Epithelial cell of esophagus (primary cell): ENCODE measurements around a stretch of chr14.

GRCh38 chr14:98187361-98187560, 1084.7 kb downstream of the BCL11B start:
- RRBS = no CpG with 5 or more reads among the region's 1 CpG

DNA sequence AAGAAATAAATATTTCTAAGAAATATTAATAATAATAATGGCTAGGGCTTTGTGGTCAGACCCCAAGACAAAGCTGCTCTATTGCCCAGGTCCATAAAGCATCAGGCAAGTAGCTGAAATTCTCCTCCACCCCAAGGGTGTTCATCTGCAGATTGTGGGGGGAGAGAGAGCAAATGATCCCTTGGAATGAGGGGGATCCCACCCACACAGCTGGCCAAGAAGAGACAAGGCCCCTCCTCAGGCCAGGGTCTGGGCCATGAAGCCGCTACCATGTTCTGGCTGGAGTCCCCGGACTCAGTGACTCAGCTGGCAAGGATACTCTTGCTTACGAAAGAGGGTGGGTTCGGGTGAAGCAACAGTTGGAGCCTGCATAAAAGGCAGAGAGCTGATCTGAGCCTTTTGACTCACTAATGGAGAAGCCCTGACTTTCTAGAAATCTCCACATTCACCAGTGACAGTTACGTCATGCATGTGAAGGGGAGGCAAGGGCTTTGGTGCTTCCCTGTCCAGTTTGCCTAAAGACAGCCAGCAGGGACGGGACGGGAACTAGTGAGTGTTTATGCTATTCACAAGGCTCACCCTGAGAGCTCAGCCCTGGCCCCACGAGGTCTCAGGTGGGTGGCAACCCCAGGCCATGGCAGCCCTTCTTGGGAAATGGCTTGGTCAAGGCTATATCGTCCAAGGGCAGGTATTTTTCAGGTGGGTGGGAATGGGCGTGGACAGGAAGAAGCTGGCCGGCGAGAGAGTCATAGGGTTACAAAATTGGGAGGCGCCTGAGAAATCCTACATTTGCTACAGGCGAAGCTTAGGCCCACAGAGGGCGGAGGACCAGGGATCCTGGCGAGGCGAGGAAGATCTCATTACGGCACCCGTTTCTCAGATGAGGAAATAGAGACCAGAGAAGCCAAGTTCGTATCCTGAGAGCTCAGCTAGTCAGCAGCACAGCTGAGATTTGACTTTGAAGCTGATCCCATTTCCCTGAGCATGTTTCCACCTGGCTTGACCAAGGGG, 314.7 kb downstream of the BCL11B start:
- RRBS = no CpG with 5 or more reads among the region's 20 CpGs

DNA sequence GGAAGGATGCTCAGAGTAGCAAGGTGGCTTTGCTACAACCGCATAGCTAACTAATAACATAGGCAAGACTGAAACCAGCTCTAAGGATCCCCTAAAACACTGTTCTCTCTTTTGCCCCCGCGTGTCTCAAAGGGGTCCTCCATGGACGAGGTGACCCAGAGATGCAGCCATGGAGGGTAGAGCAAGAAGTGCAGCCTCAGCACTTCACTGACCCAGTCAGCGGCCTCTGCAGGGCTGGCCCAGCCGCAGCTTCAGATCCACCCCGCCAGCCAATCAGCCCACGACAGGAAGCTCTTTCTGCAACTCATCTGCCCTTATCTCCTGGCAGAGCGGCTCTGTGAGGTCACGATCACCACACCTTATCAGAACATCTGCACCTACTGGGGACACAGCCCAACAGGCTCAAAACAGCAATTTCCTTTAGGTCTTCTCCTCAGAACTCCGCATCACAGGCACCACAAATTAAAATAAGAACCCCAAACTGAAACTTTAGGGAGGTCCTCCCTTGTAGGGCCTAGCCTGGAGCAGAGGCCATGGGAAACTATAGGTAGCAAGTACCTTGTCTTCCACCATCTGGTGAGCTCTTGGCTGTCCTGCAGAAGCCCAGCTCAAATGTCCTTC, 287.3 kb downstream of the BCL11B start:
- RRBS = no CpG with 5 or more reads among the region's 11 CpGs

DNA sequence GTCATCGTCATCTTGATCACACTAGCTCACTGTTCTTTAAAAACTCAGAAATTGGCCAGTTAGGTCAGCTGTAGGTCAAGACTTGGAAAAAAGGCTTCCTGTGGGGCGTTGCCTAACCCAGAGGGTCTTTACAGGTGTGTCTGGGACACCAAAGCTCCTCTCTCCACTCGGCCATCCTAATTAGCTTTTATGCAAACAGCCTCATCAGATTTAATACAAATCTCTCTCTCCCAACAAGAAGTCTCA, 239.4 kb downstream of the BCL11B start:
- RRBS = no CpG with 5 or more reads among the region's 3 CpGs

DNA sequence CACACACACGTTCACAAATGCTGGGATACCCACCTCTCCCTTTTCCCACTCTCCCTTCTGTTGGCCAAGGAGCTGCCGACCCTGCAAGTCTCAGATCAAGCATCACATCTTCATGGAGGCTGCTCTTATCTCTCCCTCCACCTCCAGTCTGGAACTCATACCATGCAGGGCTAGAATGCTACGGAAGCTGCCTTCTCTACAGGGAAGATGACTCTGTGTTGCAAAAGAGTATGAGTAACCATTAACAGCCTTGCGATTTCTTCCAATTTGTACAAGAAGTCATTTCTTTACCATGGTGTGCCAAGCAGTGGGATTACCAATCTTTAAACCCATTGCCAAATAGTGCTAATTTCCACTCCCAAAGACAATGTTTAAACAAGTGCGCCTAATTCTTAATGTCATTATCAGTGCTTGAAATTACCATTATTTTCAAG, 196.0 kb downstream of the BCL11B start:
- RRBS = no CpG with 5 or more reads among the region's 5 CpGs

DNA sequence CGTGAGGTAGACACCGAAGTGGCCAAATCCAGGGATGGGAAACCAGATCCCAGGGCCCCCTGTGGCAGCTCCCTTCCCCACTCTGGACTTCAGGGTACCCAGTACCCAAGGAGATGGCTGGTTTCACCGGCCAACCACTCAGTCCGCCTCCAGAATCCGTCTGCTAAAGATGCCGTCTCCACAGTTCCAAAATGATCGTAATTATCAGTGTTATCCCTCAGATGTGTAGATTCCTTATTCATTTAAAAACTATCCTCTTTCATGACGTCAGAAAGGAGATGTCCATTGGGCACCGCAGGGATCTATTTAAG, 90.3 kb downstream of the BCL11B start:
- RRBS = no CpG with 5 or more reads among the region's 9 CpGs

DNA sequence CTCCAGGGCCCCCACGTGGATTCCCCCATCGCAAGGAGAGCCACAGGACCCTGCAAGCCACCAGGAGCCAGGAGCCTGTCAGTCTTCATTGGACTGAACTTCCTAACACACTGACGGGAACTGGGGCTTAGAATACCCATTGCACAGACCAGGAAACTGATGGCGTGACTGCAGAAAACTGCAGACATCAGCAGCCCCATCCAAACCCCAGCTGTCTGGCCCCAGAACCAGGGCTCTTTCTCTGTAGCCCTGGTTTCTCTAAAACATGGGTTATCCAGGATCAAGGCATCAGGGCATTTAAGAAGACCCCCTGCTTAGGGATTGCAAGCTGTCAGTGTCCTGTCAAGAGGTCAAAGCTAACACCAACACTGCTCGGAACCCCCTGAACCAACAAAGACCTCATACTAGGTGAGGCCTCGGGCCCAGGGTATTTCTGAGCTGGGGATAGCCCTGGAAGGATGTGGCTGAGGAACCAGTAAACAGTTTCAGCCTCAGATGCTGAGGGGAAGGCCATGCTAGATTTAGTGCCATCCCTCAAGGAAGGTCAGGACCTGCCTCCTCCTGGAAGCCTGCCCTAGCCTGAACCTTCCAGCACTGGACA, 39.3 kb downstream of the BCL11B start:
- RRBS = no CpG with 5 or more reads among the region's 6 CpGs

DNA sequence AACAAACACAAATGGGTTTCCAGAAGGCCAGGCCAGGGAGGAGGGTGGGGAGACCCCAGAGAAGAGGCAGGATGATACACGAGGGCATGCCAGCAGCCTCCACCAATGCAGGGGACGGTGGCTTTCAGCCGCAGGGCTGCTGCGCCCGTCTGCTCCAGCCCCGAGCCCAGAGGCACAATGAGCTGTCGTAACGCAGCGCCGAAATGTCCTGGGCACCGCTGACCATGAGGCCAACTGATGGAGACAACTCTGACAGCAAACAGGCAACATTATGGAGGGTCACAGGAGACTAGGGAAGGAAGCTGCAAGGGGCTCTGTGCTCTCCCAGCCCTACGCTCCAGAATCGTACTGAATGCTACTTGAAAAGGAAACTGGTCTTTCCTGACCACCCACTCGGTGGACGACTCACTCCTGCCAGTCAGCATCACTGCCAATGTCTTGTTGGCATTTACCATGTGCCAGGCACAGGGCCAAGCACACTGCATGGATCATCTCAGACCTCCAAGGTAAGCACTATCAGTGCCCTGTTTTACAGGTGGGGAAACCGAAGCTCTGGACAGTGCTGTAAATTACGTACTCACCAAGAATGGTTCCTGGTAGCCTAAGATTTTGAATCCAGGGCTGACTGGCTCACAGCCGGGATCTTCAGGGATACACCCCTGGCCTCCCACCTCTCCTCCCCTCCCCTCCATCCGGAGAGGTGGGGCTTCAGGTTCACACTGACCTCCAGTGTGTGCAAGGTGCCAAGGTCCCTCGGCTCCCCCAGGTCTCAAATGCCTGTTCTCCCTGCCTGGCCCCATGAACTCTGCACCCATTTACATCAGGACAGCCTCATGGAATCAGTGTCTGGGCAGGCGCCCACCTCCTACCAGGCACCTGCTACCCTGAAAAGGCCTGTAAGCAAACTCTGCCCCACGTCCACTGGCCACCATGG, 37.9 kb downstream of the CCDC85C start:
- RRBS = 26% methylated on average over 2 of the region's 22 CpGs

- RRBS = no CpG with 5 or more reads among the region's 12 CpGs
These were observed 32.5 kb downstream of the CCDC85C start for GRCh38 chr14:99571370-99572076.

DNA sequence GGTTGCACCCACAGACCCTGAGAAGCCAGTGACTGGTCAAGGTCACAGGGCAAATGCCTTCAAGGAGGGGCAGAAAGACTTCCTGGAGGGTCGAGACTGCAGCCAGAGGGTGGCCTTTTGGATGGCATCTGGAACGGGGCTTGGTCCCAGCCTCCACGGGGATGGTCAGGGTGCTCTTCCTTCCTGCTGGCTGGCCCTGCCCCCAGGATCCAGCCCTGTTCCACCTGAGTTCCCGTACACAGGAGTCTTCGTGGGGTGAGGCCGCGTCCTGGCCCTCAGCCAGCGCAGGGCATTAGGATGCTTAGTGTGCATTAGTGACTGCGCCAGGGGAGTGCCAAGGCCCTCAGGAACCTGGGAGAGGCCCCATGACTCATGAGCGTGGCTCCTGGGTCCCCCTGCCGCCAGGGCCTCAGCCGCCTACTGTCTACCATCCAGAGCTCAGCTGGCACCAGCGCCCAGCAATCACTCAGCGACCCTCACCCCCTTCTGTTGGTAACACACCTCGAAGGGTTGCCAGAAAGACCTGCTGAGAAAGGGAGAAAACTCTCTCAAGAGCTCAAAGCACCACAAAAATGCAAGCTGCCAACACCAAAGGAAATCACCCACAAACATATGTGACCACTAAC, 29.0 kb downstream of the CCDC85C start:
- RRBS = no CpG with 5 or more reads among the region's 15 CpGs

- RRBS = no CpG with 5 or more reads among the region's 2 CpGs
These were observed 11.6 kb upstream of the CYP46A1 start for GRCh38 chr14:99672516-99672877.

DNA sequence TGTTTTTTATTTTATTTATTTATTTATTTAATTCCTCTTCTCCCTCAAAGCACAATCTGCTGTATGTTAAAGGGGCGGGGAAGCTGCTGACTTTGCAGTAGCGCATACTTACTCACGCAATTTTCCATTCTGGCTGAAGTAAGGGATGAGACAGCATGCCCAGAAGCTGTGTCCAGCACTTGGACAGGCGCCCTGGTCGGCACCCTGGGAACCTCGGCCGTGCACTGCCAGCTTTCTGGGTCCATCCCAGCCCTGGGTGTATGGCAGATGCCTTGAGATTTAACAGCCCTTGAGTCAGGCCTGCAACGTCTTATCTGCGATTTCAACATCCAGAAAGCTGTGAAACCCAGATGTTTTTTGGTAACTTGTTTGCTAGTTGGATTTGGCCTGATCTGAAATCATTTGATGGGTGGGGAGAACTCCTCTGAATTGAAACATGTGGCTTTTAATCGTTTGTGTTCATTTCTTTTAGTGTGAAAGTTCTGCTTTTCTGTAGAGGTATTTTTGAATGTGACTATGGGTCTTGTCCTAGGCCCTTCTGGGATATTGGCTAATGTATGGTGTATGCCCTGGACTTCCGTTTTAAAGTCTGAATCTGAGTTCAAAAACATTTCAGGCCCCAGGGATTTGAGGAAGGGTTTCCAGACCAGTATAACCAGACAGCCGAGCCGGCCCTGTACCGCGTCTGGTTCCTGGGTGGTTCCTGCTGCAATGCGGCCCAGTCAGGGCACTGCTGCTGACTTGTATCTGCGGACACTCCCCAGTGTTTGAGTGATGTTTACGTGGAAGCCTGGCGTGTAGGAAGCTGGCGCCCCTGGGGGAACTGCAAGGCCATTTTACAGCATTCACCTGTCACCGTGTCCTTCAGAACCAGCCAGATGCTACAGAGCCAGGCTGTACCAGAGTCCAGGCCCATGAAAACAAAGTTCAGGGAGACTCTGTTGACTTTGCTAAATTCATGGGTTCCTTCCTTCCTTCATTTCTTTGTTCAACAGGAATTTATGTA, 16.4 kb downstream of the EML1 start:
- RRBS = no CpG with 5 or more reads among the region's 21 CpGs

GRCh38 chr14:99908793-99909488, 115.7 kb downstream of the EML1 start:
- RRBS = no CpG with 5 or more reads among the region's 9 CpGs

DNA sequence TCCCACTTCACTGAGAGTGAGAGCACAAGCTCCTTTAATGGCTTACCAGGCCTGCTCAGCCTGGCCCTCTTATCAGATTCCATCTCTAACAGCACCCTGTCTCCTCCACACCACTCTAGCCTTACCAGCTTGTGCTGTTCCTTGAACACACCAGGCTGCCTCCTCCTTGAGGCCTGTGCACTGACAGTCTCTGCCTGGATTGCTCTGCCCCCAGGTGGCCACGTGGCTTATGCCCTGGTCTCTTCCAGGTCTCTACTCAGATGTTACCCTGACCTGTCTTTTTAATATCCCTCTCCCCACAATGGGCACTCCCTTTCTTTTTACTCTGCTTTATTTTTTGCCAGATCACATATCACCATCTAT, 40.0 kb upstream of the EVL start:
- RRBS = no CpG with 5 or more reads among the region's 1 CpG

- RRBS = 40% methylated on average over 1 of the region's 7 CpGs
These were observed 17.3 kb downstream of the DEGS2 start for GRCh38 chr14:100142133-100142582.

DNA sequence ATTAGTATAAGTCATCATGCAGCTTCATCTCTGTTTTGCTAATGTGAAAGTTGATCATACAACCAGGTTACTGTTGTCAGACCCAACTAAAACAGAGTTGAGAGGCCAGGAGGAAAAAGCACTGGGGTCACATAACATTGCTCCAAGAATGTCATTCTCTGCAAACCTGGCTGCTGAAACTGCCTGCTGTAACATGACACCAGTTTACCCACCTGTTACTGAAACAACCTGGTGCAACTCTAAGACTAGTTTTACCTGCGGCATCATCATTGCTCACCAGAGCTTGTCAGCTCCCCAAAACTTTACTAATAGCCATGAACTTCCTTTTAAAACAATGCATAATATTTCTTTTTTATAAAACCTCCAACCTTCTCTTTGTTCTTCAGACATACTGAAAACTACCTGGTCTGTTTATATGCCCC, 30.7 kb upstream of the DEGS2 start:
- RRBS = no CpG with 5 or more reads among the region's 1 CpG

GRCh38 chr14:100222209-100222616, 16.7 kb upstream of the YY1 start:
- RRBS = no CpG with 5 or more reads among the region's 8 CpGs

GRCh38 chr14:100259503-100260007, 20.6 kb downstream of the YY1 start:
- RRBS = no CpG with 5 or more reads among the region's 2 CpGs

- RRBS = no CpG with 5 or more reads among the region's 5 CpGs
These were observed 27.3 kb downstream of the YY1 start for GRCh38 chr14:100266180-100266710.

DNA sequence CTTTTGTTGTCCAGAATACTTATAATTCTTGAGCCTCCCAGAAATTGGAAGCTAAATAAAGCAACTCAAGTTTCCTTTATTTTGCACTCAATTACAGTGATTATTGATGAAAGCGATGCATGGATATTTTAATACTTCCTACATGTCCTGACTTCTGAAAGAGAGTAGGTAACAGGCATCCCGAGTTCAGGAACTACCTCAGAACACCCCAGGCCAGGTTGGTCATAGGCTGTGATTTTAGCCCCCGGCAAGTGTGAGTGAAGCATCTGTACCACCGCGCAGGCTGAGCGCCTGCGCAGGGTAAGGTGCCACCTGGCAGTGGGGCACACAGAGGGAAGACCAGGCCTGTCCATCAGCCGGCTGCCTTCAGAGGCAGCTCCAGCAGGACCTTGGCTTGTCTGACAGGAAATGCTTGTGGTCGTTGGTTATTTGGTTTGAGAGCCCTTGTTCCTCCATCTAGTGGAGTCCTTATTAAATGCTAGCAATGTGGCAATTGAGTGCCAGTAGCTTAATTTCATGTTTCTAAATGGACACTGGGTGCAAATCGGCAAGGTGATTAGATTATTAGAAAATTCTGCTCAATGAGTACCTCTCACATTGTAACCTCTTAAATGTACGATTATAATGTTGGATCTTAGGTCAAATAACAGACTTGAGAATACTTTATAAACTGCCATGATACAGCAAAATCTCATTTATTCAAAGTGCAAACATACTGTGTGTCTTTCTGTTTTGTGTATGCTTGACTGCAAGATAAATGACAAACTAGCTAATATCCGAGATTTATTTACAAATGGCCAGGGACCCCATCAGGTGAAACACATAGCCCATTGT, 27.5 kb downstream of the SLC25A29 start:
- RRBS = no CpG with 5 or more reads among the region's 12 CpGs